Epithelial cell of proximal tubule (primary cell): Measurements from ENCODE around the gene SMIM31.

DNA sequence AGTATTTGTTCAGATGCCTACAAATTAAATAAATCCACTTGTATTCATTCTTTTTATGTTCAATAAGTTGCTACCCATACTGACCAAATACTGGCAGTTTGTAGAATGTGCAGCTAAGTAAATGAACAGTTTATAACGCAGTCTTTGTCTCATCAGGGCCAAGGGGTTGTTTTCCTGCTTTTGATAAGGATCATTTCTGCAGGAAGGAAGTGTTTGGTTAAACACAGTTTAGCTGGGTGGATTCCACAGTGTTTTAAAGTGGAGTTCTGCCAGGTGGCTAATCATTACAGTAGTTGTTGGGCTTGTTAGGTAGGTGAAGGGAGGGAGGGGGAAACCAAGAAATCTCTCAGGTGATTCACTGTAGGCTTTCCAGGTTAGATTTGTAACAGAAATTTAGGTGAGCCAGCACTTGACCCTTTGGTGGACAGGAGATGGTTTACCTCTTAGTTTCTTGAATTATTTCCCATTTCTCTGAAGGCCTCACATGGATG is 58.0 kb downstream of the FNIP2 start:
- RAMPAGE, long total RNA, result no peak
- RRBS, result no CpG with 5 or more reads among the region's 1 CpG

DNA sequence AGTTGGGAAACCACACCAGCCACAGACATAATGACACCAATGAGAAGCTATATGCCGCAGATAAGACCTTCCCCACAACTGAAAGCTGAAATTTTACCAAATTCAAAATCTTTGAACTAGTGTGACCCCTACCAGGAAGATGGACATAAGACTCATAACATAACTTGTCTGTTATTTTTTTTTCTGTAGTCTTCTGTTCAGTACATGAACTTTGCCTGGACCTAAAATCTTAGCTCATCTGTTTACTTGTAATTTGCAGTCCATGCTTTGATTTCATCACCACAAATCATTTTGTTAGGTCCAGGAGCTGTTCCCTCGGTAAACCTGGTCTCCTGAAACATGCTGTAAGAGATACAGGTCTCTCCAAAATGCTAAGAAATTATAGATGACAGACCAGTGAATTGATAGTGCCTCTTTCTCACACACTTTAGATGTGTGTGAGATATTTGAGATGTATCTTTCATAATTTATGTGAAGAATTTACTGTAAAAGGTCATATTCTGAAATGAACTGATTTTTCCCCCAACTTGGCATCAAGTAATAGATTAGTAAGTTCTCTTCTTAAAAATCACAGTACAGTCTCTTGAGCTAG is 89.3 kb downstream of the C4orf45 start:
- RAMPAGE, long total RNA, result no peak
- RRBS, result no CpG with 5 or more reads among the region's 2 CpGs

- RAMPAGE, long total RNA, result no peak
- RRBS, result 5% methylated on average over 24 of the region's 127 CpGs
Observed at GRCh38 chr4:159103316-159104363, 761 bp downstream of the RAPGEF2 start.

GRCh38 chr4:159248662-159249287 is 145.9 kb downstream of the RAPGEF2 start:
- RAMPAGE, long total RNA, result no peak
- RRBS, result no CpG with 5 or more reads among the region's 7 CpGs

- RAMPAGE, long total RNA, result no peak
- RRBS, result no CpG with 5 or more reads among the region's 2 CpGs
Observed at GRCh38 chr4:159262834-159263264, 160.0 kb downstream of the RAPGEF2 start.

- RAMPAGE, long total RNA, result no peak
Observed at GRCh38 chr4:159323270-159323719, 220.4 kb downstream of the RAPGEF2 start.

DNA sequence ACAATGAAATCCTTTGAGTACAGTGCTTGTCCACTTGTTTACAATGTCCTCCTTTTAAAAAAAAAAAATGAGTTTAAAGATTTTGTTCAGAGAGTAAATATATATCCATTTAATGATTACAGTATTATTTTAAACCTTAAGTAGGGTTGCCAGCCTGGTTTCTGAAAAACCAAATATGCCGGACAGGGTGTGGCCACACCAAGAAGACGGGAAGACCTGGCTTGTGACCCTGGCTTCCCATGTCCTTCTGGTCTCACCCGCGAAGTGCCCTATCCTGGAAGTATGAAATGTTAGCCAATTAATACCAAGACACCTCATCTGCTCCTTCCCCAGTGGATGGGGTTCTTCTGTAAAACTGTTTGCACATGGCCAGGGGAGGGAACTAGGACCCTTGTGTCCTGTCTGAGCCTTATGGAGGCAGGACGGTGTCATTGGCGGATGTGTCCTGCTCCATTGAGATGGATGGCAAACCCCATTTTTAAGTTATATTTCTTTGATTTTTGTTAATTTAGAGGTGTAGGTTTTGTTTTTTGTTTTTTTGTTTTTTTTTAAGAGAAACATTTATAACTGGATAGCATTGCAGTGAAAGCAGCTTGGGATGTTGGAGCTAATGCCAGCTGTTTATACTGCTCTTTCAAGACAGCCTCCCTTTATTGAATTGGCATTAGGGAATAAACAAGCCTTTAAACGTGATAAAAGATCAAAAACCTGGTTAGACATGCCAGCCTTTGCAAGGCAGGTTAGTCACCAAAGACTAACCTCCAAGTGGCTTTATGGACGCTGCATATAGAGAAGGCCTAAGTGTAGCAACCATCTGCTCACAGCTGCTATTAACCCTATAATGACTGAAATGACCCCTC is 256.0 kb downstream of the RAPGEF2 start:
- RAMPAGE, long total RNA, result no peak
- RRBS, result no CpG with 5 or more reads among the region's 8 CpGs

DNA sequence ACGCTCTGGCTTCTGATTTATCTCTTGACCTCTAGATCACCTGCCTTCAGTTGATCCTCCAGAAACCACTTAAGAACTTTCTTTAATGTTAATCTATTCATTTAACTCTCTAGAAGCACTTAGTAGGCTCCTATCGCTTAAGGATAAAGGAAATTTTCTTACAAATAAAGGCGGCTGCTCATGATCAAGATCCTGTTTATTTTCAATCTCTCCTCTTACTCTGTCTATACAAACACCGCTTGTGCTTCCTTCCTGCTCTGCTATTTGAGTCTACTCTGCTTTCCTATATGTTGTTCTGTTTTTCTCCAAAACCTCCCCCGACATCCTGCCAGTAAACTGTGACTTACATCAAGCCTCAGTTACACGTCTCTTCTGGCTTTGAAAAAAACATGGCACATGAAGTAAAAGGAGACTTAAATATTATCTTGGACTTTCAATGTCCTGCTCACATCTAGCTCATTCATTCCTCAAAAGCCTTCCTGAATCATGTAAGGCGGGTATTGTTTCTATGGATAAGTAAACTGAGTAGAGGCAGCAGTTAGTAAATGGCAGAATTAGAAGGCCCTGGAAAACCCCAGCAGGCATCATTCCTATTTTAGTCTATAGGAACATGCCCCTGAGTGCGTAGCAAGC is 280.0 kb downstream of the RAPGEF2 start:
- RAMPAGE, long total RNA, result no peak
- RRBS, result no CpG with 5 or more reads among the region's 8 CpGs

GRCh38 chr4:163114261-163114593 is 52.5 kb downstream of the NAF1 start:
- RAMPAGE, long total RNA, result no peak
- RRBS, result no CpG with 5 or more reads among the region's 3 CpGs

GRCh38 chr4:163164502-163164978 is 2.1 kb downstream of the NAF1 start:
- RAMPAGE, long total RNA, result no peak
- RRBS, result no CpG with 5 or more reads among the region's 3 CpGs

- RAMPAGE, long total RNA, result no peak
- RRBS, result no CpG with 5 or more reads among the region's 1 CpG
Observed at GRCh38 chr4:163612693-163613151, 118.2 kb downstream of the TMA16 start.

GRCh38 chr4:164136003-164136584 is 247.7 kb downstream of the MARCHF1 start:
- RAMPAGE, long total RNA, result no peak
- RRBS, result no CpG with 5 or more reads among the region's 3 CpGs

- RAMPAGE, long total RNA, result no peak
- RRBS, result no CpG with 5 or more reads among the region's 7 CpGs
Observed at GRCh38 chr4:164753869-164754609, at the start of gene SMIM31. SMIM31 (plus strand) TSS chr4:164754131.

DNA sequence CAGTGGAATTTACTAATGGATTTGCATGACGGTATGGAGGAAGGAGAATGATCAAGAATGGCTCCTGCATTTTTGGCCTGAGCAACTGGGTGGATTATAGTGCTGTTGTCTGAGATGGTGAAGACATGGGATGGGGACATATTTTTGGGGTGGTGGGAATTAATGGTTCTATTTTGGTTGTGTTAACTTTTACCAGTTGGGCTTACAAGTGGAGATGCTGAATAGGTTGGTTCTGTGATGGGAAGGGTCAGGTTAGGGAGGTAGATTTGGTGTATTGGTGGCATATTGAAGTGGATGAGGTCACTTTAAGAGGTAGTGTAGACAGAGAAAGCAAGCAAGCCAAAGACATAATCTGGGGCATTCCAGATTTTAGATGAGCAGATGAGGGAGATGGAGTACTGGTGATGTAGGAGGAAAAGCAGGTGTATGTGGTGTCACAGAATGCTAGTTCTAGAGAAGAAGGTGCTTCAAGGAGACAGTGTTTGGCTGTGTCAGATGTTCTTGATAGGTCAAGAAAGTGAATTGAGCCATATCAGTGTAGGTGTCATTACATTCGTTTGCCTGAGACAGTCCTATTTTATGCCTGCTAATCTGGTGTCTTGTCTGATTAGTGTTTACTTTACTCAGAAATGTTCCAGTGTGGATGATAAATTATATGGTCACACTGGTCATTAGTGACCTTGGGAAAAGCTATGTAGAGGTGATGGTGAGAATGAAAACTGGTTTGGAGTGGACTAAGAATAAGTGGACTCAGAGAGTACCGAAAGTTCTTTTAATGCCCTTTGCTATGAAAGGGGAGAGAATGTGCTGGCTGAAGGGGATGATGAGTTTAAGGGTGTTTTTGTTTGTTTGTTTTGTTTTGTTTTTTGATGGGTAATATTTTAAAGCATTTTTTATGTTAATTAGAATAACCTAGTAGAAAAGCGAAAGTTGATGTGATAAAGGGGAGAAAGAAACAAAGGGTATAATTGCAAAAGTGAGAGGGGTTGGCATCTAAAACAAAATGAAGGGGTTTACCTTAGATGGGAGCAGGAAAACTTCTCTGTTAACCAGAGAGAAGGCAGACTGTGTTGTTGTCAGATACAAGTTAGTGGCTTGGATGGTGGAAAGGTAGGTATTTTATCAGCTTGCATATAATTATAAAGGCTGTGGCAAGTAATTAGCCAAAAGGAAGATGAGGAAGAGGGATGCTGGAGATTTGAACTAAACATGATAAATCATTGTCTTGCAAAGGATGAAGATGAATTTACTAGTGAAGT is 32.5 kb downstream of the GK3 start:
- RAMPAGE, long total RNA, result no peak
- RRBS, result no CpG with 5 or more reads among the region's 4 CpGs

DNA sequence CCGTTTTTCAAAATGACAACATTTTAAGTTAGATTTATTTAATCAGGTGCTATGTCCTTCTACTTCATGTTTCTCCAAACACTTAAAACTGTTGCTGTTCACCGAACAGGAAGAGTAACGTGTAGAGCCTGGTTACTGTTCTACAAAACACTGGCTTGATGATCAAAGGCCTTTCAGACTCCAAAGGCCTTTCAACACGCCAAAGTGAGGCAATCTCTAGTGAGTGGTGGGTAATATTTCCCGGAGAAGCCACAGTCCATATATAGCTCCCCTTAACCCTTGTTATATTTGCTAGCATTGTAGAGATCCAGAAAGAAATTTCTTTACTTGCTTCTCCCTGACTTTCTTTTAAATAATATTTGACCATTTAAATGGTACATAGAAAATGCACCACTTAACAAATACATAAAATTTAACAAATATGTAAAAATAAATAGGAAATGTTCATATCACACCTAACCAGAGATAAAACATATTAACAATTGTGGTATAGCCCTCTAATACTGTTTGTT is 23.1 kb downstream of the GK3 start:
- RAMPAGE, long total RNA, result no peak
- RRBS, result no CpG with 5 or more reads among the region's 5 CpGs

DNA sequence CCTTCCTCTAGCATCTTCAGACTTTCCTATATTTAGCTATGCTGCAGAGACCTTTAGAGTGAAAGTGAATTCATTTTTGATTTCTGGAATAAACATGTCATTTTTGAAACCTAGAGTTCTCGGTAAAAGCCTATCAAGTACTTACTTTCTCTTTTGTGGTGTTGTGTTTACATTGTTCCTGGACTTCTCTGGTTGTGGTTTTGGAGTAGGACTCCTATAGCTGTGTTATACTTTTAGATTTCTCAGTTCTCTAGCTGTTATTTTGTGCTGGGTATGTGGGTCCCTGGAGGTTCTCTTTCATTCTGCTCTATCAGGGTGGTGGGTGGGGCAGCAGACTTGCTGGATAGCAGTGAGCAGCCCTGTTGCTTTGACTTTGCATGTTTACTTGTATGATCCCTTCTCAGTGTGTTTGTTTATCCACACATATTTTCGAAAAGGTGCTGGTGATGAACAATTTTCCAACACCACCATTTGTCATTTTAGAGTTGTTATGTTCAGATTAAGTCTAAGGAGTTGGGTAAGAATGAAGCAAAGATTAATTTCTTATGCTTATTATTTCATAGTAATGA is 22.4 kb upstream of the GK3 start:
- RAMPAGE, long total RNA, result no peak
- RRBS, result no CpG with 5 or more reads among the region's 2 CpGs

DNA sequence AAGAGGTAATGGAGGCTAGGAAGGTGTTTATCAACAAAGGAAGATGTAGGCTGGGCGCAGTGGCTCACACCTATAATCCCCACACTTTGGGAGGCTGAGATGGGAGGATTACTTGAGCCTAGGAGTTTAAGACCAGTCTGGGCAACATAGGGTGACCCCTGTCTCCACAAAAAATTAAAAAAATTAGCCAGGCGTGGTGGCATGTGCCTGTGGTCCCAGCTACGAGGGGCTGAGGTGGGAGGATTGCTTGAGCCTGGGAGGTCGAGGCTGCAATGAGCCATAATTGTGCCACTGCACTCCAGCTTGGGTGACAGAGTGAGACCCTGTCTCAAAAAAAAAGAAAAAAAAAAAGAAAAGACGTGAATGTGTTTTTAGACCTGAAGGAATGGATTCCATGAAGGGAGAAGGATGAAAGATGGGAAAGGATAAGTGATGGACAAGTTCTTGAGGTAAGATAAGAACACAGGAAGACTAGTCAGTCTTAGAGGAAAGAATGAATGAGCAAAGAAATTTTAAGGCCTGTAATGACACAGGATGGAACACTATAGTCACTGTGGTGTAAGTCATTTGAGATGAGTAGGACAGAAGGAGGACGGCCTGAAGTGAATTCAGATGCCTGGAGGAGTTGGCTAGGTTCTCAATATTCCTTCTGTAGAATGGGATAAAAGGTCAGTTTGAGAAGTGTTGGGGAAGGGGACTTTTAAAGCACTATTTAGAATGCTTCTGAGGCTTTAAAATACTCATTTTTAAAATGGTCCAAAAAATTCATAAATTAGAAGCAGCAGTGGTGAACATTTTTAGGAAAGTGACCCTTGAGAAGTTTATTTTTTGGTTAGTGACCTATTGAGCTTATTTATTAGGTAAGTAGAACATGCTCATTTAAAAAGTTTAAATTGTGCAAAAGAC is 3.8 kb downstream of the MSMO1 start:
- RAMPAGE, long total RNA, result no peak
- RRBS, result no CpG with 5 or more reads among the region's 6 CpGs

GRCh38 chr4:165580448-165580969 is 201.7 kb downstream of the CPE start:
- RAMPAGE, long total RNA, result no peak
- RRBS, result no CpG with 5 or more reads among the region's 5 CpGs

- RAMPAGE, long total RNA, result no peak
- RRBS, result no CpG with 5 or more reads among the region's 25 CpGs
Observed at GRCh38 chr4:165874043-165874601, 1.1 kb downstream of the TLL1 start.

DNA sequence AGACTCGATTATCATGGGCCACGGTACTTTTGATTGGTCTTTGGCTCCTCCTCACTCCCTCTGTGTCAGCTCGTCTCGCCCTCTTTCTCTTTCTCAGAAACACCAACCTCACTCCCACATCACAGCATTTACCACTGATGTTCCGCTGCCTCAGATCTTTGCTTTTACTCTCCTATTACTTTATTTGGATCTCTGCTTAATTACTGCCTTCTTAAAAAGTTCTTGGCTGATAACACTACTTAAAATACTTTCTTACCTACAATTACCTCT is 172.6 kb downstream of the TLL1 start:
- RAMPAGE, long total RNA, result no peak
- RRBS, result no CpG with 5 or more reads among the region's 5 CpGs